Type B pancreatic cell (in vitro differentiated cells): ENCODE data around the genes HGFAC and BLOC1S4.

DNA sequence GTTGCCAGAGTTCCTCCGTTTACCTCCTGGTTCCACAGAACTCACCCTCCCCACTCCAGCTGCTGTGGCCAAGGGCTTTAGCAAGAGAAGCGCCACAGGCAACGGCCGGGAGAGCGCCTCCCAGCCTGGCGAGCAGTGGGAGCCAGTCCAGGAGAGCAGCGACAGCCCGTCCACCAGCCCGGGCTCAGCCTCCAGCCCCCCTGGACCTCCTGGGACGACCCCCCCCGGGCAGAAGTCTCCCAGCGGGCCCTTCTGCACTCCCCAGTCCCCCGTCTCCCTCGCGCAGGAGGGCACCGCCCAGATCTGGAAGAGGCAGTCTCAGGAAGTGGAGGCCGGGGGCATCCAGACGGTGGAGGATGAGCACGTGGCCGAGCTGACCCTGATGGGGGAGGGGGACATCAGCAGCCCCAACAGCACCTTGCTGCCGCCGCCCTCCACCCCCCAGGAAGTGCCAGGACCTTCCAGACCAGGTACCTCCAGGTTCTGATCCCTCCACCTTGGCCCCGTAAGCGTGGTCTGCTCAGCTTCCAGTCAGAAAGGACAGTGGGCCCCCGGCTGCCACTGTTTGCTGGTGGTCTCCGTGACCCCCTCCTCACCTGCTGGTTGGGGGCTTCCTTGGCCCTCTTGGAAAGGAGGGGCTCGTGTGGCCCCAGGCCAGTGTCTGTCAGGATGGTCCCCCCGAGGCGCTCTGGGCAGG lies 11.1 kb upstream of the HGFAC start:
- PRO-cap: no peak

DNA sequence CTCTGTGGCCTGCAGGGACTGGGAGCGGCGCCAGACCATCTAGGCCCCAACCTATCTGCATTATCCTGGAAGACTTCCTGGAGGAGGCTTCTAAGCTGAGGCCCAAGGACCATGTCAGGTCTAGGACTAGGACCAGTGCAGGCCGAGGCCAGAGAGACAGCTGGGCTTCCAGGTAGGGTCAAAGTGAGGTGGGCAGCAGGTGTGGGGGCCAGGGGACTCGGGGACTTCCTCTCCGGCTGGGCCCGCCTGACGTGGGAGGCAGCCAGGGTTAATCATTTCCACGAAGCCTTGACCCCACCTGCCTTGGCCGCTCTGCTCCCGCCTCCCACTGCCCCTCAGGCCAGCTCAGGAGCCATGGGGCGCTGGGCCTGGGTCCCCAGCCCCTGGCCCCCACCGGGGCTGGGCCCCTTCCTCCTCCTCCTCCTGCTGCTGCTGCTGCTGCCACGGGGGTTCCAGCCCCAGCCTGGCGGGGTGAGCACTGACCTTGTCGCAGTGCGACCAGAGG lies at the start of gene HGFAC:
Gene HGFAC, plus strand, starts transcription at position 321 of the 505 bp plus-strand sequence.
- PRO-cap: no peak

GRCh38 chr4:3462020-3462299 lies 1.1 kb upstream of the DOK7 start:
- PRO-cap: no peak

DNA sequence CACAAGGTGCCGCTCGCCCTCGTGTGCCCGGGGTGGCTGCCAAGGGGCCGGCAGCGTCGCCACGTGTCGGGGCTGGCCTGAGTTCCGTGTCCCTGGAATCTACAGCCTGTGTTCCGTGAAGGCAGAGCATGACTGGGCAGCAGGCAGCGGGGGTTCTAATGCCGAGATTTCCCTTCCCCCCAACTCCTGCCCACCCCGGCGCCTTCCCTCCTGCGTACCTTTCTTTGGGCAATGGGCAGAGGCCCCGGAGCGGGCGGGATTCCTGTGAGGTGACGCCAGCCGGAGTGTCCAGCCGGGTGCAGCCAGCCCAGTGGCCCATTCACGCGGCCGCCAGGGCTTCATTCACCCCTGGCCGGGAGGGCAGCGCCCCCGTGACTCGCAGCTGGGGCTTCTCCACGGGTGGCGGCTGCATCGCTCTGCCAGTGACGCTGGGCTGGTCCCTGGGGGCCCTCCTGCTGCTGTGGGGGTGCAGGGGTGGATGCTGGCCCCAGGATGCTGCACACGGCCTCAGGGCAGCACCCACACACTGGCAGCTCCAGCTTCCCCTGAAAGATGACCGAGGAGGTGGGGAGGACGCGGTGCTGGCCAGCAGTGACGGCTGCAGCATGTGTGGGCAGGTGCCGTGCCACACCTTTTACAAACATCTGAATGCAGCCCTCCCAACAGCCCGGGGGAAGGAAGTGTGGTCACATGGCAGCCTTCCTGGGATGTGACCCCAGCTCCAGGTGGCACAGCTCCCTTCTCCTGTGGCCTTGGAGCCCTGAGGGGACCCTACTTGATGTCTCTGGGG lies 21.3 kb downstream of the DOK7 start:
- PRO-cap: unidirectional peak, minus-strand start at position 554 of the sequence

DNA sequence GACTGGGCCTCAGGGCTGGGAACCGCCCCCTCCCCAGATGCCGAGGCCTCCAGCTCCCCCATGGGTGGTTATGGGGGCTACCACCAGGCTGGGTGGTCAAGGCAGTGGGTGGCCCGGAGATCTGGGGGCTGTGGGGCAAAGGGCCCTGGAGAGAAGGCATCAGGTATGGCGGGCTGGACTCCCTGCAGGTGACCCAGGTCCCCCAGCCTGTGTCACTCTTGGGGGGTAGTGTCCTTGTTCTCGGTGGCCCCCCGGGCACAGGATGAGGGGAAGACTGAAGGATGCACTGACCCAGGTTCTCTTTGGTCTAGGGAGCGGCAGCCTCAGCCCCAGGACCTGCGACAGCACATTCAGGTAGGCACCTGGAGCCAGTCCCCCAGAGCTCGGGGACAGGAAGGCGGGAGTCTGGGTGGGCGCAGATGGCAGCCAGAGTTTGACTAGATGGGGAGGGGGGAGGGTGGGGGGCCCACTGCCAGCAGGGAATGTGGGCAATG lies 33.5 kb downstream of the DOK7 start:
- PRO-cap: no peak

GRCh38 chr4:3521193-3521844 lies 10.9 kb downstream of the LRPAP1 start:
- PRO-cap: unidirectional peak, minus-strand start at chr4:3521407

DNA sequence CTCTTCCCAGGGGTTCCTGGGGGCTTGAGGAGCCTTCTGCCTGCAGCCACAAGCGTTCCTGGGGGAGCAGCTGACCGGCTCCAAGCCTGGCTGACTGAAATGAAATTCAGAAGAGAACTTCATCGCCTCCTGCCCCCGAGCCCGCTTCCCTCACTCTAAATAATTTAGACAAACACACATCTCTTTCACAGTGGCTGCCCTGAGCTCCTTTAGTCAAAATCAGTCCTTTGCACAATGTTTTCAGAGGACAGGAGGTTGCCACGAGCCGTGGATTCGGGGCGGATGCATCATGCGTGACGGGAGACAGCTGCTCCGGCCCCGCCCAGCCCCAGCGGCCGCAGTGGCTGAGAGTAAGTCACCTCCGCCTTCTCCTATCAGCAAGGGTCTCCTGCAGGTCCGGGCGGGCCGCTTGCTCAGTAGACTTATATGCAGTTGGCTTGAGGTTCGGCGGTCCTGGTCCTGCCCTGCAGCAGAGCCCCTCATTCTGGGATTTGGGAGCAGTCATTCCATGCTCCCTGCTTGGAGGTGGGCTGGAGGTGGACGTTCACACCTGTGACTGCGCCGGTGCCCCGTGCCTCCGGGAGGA lies 86.5 kb upstream of the ADRA2C start:
- PRO-cap: no peak

- PRO-cap: no peak
Observed at GRCh38 chr4:3786084-3786620, 20.0 kb downstream of the ADRA2C start.

- PRO-cap: no peak
Observed at GRCh38 chr4:3827852-3828295, 61.7 kb downstream of the ADRA2C start.

GRCh38 chr4:3954331-3955128 lies 188.3 kb downstream of the ADRA2C start:
- PRO-cap: unidirectional peak, plus-strand start at chr4:3954747; unidirectional peak, plus-strand start at chr4:3954836

DNA sequence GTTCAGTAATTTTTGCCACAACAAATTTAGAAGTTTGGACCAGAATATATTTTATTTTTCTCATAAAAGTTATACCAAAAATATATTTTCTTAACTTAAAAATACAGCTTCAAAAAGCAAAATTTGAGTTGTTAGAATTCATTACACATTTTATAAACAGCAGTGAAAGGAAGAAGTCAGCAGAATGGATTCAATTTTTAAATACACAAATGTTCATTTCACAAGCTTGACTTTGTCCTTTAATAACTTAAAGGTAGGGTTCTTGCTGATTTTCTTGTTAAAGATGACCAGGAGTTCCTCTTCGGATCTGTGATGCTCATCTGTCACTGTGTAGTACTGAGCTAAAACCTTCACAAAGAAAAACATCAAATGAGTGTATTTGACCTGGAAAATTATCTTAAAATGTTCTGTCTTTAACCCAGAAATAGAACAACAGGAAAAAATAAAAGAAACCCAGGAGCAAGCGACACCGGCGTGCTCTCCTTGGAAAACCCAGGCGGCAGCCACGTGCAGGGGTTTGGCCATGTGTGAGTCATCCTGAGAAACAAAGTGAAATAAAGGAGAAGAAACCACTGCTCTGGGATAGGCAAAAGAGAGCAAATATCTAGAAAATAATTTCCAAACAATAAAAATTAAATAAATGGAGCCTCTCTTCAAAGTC lies 19.8 kb upstream of the TMEM128 start:
- PRO-cap: no peak

DNA sequence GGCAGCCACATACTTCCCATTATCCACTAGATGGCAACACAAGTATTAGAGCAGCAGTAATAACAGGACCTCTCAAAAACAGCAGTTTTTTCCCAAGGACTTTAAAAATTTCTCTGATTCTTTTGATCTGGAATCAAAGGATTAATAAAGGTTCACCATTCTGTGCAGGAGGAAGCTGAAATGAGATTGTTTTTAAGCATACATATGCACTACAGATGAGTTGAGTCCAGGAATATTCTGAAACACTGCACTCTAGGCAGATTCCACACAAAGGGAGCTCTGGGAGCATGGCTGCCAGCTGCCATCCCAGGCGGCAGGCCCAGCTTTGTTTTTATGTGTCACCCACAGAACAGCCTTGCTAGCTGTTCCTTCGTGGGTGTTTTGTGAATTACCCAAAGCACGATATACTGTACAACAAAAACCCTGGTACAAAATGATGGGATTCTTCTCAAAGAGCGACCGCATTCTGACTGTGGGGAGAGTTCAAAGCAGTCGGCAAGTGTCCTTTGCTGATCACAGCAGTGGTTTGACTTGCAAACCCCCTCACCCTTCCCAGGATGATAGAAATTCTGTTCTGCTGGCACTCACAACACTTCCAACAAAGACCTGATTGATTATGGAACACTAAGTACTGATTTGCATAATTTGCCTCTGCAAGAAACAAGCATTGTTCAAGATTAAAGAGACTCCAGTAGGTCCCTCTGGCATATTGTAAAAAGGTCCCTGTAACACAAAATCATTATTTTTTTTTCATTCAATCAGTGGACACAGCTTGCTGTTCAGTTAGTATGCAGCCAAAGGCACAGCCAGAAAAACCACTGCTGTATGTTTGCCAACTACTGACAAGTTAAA lies 60.9 kb downstream of the STX18 start:
- PRO-cap: no peak

DNA sequence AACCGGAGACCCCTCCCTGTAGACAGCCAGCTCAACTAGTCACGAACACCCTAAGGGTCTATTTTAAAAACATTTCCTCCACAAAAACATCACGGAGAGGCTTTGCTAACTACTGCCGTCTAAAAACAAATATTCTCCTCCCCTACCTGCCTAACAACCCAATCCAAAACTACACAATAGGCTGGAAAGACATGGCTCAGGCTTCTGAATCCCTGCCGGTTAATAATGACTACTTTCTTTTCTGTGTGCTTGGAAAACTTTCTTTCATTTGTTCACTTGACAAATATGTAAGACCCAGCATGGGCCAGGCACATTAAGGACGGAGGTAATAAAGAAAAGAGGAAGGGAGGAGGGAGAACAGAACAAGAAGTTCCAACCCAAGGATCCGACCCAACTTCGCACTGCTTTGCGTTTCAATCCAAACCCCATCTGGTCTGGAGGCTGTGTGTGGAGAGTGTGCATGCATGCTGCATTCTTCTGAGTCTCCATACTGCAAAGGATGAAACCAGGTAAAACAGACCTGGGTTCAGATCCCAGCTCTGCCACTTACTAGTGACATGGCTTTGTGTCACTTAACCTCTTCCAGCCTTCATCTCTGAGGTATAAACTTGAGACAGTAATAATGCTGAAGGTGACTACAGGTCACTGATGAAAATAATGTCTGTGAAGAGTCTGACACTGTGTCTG lies 57.1 kb downstream of the STX18 start:
- PRO-cap: no peak

- PRO-cap: no peak
Observed at GRCh38 chr4:4672974-4673203, 131.0 kb upstream of the STX18 start.

DNA sequence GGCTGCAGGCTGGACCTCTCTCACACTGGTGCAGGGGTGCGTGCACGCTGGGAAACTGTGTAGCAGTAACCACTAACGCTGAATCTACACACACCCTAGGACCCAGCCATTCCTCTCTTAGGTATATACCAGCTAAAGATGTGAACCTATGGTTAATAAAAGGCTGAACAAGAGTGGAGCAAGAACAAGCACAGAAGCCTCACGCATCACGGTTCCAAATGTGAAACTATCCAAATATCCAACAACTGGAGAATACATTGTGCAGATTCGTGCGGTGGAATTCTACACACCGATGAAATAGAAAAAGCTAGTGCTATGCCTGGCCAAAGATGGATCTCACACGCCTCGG lies 48.2 kb downstream of the CRMP1 start:
- PRO-cap: no peak

GRCh38 chr4:6276193-6276910 lies 6.7 kb downstream of the WFS1 start:
- PRO-cap: no peak

DNA sequence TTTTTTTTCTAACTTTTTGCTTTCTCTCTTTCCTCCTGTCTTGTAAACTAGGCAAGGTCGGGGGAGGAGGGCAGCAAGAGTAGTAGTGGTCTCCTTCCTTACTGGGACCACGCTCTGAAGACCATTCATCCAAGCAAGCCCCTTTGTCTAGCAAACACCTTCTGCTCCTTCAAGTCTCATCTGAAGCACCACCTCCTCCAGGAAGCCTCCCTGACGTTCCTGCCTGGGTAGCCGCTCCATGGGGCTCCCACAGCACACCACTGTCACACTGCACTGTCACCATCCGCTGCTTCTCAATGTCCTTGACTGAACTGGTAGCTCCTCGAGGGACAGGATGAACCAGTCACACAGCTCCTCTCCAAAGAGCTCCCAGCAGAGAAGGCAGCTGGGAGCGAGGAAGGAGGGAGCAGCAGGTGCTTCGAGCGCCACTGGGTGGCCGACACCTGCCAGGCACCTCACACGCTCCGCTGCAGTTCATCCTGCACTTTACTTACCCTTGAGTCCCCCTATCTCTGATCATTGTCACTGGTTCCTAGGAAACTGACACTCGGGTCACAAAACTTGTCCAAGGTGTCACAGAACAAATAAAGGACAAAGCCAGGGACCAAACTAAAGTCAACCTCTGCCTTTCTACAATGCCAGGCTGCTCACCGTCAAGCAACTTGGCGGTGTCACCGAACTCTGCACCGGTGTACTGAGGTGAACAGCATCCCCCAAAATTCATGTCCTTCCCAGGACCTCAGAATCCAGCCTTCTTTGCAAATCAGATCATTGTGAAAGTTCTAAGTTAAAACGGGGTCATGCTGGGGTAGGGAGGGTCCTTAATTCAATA lies 5.7 kb upstream of the S100P start:
- PRO-cap: bidirectional peak, plus-strand start at position 375 of the sequence, minus-strand start at position 278 of the sequence

DNA sequence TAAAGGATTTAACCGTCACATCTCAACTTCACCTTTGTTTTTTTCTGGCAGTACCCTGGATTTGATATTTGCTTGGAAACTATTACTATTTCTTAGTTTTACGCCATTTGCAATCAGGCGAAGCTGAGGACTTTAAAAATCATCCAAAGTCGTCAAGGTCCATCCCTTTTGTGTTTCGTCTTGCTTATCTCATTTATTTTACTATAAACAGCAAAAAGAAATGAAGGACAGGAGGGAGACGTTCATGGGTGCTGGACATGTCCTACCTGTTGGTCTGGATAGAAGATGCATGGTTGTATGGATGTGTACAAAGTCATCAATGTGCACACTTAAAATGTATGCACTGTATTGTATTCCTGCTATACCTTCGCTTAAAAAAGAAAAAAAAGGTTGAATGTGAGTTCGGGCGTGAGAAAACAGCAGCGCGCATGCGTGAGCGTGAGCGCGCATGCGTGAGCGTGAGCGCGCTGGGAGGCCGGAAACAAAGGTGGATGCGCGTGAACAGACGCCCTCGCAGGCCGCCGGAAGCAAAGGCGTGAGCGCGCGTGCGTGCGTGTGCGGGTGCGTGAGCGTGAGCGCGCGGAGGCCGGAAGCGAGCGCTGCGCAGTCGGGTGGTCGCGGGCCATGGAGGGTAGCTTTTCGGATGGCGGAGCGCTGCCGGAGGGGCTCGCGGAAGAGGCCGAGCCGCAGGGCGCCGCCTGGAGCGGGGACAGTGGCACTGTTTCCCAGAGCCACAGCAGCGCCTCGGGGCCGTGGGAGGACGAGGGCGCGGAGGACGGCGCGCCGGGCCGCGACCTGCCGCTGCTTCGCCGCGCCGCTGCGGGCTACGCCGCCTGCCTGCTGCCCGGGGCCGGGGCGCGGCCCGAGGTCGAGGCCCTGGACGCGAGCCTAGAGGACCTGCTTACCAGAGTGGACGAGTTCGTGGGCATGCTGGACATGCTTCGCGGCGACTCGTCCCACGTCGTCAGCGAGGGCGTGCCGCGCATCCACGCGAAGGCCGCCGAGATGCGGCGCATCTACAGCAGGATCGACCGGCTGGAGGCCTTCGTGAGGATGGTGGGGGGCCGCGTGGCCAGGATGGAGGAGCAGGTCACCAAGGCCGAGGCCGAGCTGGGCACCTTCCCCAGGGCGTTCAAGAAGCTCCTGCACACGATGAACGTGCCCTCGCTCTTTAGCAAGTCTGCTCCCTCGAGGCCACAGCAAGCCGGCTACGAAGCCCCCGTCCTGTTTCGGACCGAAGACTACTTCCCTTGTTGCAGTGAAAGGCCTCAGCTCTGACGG lies at the start of gene BLOC1S4:
Gene BLOC1S4, plus strand, starts transcription at position 589 of the 1,281 bp plus-strand sequence.
- PRO-cap: unidirectional peak, plus-strand start at position 604 of the sequence

GRCh38 chr4:6746603-6747807 lies 31.0 kb downstream of the BLOC1S4 start:
- PRO-cap: no peak

- PRO-cap: no peak
Observed at GRCh38 chr4:6755353-6755542, 27.3 kb upstream of the KIAA0232 start.